CD14-positive monocyte (primary cell): ENCODE measurements around a stretch of chr19.

DNA sequence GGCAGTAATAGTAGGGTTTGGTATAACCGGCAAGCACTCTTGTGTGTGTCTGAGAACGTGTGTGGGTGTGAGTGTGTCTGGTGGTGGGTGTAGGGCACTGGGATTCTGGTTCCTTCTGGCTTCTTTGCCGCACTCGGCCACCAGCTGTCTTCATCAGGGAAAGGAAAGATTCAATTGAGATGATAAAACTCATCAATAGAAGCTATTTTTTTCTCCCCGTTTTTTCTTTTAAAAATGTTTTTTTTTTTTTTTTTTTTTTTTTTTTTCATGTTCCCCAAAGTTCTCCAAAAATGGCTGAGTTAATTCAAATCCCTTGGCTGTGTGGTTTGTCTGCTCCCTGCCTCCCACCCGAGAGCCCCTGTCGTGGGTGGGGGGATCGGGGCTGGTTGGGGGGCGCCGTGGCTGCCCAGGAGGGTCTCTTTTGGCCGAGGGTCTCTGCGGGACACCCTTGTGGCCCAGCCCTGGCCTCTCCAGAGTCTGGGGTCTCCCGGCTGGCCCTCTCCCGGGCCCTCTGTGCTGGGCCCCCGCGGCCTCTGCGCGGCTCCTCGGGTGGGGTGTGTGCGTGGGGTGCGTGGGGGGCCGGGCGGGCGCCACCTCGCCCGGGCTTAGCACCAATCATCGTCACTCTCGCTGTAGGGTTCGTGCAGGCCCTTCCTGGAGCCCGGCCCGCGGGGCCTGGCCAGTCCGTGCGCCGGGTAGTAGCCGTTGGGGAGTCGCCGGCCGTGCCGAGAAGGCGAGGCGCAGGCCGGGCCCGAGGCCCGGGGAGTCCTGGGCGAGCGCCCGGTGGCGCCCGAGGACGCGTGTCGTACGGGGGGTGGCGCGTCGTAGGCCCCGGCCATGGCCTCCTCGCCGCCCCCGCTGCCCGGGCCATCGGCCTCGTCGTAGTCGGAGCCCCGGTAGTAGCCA lies 56.8 kb downstream of the IER2 start:
- CAGE, long polyA plus RNA, result no peak

GRCh38 chr19:13339899-13340395 lies 166.3 kb downstream of the CACNA1A start:
- CAGE, long polyA plus RNA, result no peak

- CAGE, long polyA plus RNA, result no peak
Measured at GRCh38 chr19:13459143-13459735, 47.0 kb downstream of the CACNA1A start.

GRCh38 chr19:13838703-13839446 lies 38.1 kb upstream of the NANOS3 start:
- CAGE, long polyA plus RNA, result no peak

DNA sequence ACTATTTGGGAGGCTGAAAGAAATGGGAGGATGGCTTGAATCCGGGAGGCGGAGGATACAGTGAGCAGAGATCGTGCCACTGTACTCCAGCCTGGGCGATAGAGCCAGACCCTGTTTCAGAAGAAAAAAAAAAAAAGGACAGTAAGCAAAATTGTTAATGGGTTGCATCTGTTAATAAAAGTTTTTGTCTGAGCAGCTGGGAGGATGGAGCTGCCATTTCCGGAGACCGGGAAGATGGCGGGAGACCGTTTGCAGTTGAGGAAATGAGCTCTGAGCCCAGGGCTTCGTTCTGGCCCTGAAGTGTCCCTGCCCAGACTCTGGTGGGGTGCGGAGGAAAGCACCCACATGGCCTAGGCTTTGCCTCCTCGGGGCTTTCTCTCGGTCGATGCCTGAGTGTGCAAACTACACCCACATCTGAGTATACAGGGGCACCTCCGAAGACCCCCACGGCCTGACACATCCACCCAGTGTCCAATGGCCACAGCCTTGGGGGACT lies 15.6 kb upstream of the NANOS3 start:
- CAGE, long polyA plus RNA, result no peak

DNA sequence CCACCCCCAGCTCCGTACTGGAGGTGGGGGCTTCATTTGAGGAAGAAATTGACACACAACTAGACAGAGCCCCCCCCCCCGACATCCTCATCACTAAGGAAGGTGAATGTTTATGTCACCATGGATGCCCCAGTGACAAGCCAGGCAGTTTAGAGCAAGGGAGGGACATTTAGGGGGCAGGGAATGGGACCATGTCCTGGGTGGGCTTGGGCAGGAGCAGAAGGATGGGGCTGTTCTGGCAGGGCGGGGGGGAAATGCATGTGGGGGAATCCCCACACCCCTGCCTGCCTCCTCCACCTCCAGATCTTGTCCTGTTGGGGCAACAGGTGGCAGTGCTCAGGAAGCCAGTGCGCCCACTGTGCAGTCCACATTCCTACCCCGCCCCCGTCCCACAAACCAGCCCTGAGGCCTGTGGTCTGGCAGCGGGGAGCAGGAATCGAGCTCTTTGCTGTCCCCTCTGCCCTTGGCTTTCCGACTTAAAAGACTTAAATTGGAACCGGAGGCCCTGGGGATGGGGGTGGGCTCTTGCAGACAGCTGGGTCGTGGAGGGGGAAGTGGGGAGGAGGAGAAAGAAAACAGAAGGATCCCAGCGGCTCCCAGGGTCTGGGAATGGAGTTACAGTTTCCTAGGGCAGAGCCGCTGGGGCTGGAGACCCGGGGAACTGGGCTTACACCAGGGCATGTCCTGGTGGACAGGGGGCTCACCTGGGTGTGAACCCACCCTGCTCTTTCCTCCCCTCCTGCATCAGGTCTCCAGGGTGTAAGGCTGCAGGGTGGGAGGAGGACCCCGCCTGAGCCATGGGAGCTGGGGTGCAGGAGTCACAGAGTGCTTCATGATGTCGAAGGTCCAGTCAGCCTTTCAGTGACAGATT lies 4.3 kb downstream of the NANOS3 start:
- CAGE, long polyA plus RNA, result no peak

DNA sequence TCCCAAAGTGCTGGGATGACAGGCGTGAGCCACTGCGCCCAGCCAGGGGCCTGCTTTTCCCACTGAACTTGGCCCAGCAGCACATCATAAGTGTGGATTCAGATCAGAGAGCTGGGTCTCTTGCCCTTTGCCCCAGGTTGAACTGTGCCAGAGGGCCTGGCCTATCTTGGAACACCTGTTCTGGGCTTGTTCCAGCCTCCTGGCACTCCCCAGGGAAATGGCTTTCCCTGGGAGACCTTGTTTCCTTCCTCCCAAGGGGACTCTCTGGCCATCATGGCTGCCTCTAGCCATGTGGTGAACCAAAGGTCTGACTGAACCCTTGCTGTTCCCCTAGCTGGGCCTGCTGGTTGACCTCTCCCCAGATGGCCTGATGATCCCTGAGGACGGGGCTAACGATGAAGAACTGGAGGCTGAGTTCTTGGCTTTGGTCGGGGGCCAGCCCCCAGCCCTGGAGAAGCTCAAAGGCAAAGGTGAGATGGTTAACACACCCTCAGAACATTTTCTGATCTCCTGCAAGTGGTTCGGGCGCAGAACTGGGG lies 3.6 kb downstream of the CC2D1A start:
- CAGE, long polyA plus RNA, result no peak

- CAGE, long polyA plus RNA, result no peak
Measured at GRCh38 chr19:13934640-13935525, 3.3 kb downstream of the PODNL1 start.

- CAGE, long polyA plus RNA, result no peak
Measured at GRCh38 chr19:14006068-14006181, 195 bp downstream of the RFX1 start.

DNA sequence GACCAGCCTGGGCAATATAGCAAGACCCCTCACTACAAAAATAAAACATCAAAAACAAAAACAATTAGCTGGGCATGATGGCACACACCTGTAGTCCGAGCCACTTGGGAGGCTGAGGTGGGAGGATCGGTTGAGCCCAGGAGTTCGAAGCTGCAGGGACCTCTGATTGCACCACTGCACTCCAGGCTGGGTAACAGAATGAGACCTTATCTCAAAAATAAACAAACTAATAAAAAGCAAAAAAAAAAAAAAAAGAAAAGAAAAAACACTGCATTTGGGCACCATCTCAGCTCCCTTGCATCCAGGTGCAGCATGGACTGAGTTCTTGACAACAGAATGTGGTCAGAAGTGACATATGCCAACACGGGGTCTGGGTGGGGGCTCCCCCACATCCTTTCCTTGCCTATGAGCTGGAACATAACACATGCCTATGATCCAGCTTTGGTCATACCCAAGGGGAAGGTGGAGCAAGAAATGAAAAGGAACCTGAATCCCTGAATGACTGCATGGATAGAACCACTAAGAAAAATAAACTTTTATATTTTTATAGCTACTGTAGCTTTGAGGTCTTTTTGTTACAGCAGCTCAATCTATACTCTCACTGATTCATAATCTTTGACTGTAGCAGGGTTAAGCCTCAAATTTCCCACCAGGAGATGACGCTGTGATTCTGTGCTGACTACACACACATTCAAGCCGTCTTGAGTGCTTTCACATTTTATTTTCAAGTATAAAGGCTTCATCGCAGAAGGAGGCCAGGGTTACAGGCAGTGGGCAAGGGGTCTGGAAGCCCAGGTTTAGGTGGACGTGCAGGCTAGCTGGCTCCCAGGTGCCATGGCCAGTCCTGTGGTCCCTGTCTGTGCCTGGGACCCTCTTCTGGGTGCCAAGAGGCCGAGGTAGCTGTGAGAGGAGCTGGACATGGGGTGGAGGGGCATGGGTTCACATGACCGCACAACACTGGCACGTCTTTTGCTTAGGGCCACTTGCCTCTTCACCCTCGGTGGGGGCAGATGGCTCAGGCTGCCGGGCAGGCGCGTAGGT lies 8.9 kb downstream of the PALM3 start:
- CAGE, long polyA plus RNA, result start-site peak on the minus strand centred at position 292 of the sequence, 9 bp wide, 5 and 35 reads in 2 replicates

- CAGE, long polyA plus RNA, result no peak
Measured at GRCh38 chr19:14073262-14073939, 815 bp downstream of the MISP3 start.

DNA sequence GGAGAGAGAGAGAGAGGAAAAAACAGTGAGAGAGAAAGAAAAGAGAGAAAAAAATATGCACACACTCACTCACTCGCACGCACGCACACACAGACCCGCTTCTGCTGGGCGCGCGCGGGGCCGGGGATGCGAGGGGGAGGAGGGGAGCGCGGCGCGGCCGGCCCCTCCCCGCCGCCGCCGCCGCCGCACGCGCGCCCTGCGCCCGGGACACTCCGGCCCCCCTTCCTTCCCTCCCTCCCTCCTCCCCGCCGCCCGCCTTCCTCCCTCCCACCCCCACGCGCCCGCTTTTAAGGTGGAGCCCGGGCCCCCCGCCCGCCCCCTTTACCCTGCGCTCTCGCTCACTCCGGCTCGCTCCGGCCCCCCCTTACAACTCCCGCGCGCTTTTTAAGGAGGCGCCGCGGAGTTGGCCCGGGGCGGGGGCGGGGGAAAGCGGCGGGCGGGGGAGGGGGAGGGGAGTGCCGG lies 5.1 kb upstream of the C19orf67 start:
- CAGE, long polyA plus RNA, result no peak

DNA sequence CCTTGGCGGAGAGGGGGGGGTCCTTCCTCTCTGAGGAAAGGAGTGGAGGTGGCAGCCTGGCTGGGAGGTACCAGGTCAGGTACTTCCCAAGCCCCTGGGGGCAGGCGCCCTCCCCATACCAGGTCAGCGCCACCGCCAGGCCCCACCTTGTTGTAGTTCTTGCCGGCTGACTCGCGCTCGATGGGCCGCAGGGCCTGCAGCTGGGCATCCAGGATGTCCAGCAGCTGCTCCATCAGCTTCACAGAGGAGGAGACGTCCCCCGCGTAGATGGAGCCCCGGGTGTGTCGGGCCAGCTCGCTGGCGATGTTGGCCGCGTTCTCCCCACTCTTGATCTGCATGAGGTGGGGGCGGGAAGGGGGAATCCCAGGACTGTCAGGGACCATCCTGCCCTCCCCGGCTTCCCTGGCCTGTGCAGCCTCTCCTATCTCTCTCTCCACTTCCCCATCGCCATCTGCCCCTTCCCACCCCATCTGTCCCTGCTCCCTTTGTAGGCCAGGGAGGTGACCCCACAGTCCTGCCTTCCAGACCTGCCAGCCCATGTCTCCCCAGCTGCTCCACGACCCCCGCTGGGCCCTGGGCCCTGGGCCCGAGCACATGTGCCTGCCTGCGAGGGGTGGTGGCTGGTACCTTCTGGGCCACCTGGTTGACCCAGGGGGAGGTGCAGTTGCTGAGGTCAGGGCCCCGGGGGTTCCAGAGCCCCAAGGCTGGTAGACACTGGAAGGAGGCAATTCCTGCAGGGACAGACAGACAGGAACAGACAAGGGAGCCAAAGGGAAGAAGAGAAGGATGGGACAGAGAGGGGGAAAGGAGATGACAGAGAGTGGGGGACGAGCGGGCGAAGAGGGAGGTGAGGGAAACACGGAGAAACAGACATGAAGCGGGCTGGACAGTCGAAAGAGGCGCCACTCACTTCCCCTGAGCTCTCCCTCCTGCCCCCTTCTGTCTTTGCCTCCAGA lies 23.9 kb upstream of the ASF1B start:
- CAGE, long polyA plus RNA, result no peak

DNA sequence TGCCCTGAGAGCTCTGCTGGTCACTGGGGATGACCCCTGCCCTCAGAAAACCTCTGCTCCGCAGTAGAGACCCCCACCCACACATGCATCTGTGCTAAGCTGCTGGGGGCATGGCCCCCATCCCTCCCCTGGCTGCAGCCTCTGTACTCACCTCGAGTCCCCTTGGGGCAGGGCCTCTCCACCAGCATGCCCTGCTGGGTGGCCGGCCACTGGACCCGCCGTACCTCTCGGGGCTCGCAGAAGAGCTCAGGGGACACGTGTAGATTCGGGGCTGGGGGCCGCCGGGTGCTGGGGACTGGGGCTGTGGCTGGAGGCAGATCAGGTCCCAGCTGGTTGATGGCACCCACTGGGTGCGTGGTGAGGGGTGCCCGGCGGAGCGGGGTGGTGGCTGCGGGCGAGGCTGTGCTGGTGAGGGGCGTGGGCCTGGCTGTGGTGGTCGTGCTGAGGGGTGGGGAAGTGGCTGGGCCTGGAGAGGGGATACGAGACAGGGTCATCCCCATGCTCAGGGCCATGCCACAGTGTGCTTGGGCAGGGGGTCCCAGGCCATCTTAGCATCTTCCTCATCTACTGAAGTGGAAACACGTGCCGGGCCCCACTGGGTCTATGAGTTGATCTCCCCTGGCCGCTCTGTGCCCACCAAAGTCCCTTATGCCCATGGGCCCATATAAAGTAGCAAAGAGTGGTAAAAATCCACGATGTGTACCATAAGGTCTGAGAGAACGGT lies 24.9 kb upstream of the ASF1B start:
- CAGE, long polyA plus RNA, result no peak

DNA sequence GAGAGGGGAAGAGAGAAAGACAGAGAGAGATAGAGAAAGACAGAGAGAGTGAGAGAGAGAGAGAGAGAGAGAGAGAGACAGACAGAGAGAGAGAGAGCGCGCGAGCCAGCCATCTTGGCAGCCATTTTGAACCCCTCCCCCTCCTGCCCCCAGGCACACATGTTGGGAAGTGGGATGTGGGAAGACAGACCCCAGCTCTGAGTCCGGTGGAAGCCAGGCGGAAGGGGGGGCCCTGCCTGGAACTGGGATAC lies 1.4 kb downstream of the ADGRL1 start:
- CAGE, long polyA plus RNA, result no peak

DNA sequence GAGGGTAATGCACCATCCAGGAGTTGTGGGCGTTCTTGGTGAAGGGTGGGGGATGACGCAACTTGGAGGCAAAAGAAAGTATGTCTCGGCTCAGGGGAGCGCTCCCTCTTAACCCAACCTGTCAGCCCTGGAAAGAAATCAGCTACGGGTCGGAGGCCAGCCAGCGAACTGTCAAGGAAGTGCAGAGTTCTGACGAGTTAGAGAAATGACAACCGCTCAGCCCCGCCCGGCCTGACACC lies 15.3 kb upstream of the ADGRL1 start:
- CAGE, long polyA plus RNA, result no peak

DNA sequence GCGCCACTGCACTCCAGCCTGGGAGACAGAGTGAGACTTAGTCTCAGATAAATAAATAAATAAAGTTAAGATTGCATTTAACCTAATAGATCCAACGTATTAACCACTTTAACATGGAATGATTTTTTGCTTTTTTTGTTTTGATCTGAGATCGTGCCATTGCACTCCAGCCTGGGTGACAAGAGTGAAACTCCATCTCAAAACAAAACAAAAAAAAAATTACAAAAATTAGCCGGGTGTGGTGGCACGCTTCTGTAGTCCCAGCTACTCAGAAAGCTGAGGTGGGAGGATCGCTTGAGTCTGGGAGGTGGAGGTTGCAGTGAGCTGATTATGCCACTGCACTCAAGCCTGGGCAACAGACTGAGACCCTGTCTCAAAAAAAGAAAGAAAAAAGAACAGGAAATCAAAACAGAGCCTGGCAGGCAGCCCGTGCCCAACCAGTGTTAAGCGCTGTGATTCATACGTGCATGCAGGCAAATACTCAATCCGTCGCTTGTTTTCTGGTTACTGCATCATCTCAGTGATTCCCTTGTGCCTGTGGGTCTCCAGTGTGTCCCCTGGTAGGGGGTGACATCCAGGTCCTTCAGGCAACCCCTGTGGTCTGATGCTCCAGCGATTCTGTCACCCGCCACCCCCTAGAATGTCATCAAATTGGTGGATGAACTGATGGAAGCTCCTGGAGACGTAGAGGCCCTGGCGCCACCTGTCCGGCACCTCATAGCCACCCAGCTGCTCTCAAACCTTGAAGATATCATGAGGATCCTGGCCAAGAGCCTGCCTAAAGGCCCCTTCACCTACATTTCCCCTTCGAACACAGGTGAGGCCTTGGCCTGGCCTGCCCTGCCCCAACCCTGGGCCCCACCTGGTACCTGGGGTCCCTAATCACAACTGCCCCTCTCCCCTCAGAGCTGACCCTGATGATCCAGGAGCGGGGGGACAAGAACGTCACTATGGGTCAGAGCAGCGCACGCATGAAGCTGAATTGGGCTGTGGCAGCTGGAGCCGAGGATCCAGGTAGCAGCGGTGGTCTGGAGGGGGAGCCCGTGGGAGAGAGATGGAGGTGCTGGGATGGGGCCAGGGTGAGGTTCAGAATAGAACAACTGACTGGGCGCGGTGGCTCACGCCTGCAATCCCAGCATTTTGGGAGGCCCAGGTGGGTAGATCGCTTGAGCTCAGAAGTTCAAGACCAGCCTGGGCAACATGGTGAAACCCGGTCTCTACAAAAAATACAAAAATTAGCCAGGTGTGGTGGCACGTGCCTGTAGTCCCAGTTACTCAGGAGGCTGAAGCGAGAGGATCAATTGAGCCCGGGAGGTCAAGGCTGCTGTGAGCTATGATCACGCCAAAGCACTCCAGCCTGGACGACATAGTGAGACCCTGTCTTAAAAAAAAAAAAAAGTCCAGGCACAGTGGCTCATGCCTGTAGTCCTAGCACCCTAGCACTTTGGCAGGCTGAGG lies 17.9 kb downstream of the DDX39A start:
- CAGE, long polyA plus RNA, result no peak

GRCh38 chr19:14405388-14406478 lies 13.4 kb downstream of the DDX39A start:
- CAGE, long polyA plus RNA, result no peak

DNA sequence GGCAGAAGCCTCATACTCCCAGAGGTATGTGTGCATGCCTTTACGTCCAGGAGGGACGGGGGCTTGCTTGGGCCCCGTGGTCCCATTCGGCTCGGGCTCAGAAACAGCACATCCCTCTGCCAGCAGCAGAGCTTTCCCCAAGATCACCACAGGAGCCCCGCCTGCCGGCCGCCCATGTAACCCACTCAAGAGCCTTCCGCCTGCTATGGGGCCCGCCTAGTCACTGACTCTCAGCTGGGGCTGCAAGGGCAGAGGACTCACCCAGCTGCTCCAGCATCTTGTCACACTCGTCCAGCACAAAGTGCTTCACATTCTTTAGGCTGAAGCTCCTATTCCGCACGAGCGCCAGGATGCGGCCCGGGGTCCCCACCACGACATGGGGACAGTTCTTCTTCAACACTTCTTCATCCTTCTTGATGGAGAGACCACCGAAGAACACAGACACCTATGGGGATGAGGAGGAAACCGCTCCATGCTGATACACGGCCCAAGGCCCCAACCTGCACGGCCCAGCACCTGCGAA lies 8.4 kb downstream of the DDX39A start:
- CAGE, long polyA plus RNA, result no peak

DNA sequence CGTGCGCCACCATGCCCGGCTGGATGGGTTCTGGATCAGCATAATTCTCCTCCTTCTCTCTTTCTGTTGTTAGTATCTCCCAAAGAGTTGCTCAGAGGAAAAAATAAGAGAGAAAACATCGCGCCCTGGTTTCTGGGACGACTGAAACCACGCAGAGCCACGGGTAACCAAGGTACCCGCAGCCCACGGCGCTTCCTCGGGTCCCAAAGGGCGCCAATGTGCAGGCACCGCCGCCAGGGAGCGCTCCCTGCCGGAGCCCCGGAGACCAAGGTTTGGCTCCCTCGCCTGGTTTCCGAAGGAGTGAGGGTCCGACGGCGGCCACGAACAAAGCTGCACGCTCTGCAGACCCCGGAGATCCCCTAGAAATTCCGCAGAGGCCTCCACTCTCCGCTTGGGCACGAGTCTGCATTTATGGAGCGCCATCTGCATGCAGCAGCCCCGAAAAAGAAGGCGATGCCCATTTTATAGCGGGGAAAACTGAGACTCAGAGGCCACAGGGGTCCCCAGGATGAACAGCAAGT lies 1.2 kb upstream of the PKN1 start:
- CAGE, long polyA plus RNA, result no peak